Body of pancreas (tissue), 2 donors: ENCODE data around the gene SASH1.

- PRO-cap: no peak
- RAMPAGE, long total RNA, 2 experiments: no peak in any of the 2 experiments
Observed at GRCh38 chr6:146889253-146889644, 290.5 kb downstream of the ADGB start.

DNA sequence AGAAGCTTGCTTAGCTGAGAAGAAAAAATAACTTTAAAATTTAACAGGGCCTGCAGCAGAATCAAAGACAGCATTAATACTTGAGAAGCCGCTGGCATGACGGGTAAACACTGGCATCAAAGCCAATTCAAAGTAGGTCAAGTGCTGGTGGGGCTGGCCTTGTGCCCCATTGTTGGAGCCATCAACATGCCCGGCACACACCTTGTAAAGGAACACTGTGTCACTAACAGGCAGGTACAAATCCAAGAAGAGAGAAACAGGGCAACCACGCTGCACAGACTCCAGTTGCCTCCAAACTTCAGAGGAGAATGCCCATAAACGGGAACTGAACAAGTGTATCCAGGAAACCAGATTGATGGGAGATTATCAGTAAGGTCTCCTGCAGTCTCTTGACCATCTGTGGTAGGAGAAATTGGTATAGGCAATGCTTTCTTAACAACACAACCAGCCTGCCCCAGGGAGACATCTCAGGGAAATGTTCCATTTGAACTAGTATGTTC is 127.0 kb upstream of the STXBP5 start:
- PRO-cap: unidirectional peak, plus-strand start at position 245 of the sequence
- RAMPAGE, long total RNA, 2 experiments: no peak in any of the 2 experiments

GRCh38 chr6:147249288-147250007 is 45.2 kb downstream of the STXBP5 start:
- PRO-cap: no peak
- RAMPAGE, long total RNA, 2 experiments: start-site peak on the plus strand in 1 of 2 experiments, at chr6:147249375-147250064 at its widest, 12 reads per replicate

- PRO-cap: no peak
- RAMPAGE, long total RNA, 2 experiments: no peak in any of the 2 experiments
Observed at GRCh38 chr6:147259644-147260171, 55.5 kb downstream of the STXBP5 start.

- PRO-cap: no peak
- RAMPAGE, long total RNA, 2 experiments: no peak in any of the 2 experiments
Observed at GRCh38 chr6:147287782-147288882, 83.9 kb downstream of the STXBP5 start.

GRCh38 chr6:147303983-147305167 is 100.2 kb downstream of the STXBP5 start:
- PRO-cap: no peak
- RAMPAGE, long total RNA, 2 experiments: no peak in any of the 2 experiments

DNA sequence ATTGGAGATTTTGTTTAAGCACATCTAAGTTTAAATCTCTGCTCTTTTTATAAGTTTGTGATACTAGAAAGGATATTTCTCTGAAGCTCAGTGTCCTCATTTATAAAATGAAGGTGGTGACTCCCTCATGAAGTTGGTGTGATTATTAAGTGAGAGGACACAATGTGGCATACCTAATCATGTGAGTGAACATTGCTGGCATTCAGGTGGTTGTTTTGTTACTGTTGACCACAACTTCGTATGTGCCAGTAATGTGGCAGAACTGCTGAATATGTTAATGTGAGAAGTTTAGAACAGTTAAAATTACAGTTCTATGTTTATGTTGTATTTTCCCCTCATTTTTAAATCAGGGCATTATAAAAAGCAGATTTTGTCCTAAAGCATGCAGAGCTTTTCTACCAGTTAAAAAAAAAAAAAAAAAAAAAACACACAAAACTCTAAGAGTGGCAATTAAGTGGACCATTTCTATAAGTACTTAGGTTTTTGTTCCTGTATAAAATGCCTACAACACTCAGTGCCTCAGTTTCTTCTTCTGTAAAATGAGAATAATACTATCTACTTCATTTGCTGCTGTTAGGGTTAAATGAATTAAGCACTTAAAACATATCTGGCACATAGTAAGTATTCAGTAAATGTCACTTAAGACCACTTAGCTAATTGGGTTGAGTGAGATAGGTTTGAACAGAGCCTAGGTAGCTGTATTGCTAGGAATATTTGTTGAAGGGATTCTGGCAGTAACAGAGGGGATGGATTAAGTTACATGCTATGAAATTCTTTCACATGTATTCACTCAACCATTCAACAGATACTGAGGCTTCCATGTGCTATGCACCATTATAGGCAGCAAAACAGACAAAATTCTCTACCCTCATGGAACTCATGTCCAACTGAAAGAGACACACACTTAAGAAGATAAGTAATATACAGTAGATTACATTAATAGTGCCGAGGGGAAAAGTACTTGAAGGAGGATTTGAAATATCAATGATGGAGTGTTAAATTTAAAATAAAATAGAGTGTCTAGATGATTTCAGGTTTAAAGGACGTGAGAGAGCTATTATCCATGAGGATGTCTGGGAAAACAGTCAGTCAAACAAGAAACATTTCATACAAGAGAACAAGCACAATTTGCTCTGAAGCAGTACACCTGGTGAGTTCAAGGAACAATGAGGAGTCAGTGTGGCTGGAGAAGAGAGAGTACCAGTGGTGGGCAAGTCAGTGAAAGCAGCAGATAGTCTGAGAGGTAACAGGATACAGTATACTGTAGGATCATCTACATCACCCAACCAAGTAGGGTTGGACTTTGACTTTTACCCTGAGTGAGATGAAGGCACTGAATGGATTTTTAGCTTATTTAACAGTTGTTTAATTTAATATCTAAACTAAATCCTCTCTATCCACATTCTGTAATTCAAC is 127.7 kb downstream of the STXBP5 start:
- PRO-cap: no peak
- RAMPAGE, long total RNA, 2 experiments: no peak in any of the 2 experiments

- PRO-cap: no peak
- RAMPAGE, long total RNA, 2 experiments: no peak in any of the 2 experiments
Observed at GRCh38 chr6:147336709-147337081, 132.5 kb downstream of the STXBP5 start.

GRCh38 chr6:147346593-147347560 is 142.7 kb downstream of the STXBP5 start:
- PRO-cap: no peak
- RAMPAGE, long total RNA, 2 experiments: no peak in any of the 2 experiments

DNA sequence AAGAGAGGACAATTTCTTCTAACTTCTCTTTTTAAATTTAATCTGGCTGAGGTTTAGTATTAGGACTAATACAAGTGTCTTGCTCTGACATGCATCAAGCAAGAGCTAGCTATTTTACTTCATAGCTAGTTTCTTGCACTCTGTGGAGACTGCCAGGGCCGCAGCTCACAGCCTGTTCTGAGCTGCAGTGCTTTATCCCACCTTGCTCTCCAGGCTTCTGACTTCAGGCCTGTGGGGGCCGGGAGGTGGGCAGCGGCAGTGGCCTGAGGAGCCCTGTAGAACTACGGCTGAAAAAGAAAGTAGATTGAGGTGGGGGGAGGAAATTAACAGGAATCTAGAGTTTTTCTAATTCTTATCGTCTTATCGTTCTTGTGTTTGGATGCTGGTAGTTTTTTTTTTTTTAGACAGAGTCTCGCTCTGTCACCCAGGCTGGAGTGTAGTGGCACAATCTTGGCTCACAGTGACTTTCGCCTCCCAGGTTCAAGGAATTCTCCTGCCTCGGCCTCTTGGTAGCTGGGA is 56.6 kb downstream of the SAMD5 start:
- PRO-cap: no peak
- RAMPAGE, long total RNA, 2 experiments: no peak in any of the 2 experiments

DNA sequence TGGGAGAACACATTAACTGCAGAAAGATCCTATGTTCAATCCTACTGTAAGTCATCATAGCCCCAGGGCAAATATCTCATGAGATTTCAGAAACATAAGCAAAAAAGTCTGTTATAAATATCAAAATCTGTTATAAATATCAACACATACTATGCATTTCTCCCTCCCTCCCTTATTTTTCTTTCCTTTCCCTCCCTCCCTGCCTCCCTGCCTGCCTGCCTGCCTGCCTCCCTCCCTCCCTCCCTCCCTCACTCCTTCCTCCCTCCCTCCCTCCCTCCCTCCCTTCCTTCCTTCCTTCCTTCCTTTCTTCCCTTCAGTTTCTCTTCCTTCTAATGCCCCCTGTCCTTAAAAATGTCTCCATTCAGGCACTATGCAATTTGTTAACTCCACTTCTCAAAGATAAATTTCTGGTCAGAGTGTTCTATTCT is 267.2 kb upstream of the SASH1 start:
- PRO-cap: no peak
- RAMPAGE, long total RNA, 2 experiments: no peak in any of the 2 experiments

GRCh38 chr6:148211695-148212230 is 130.9 kb upstream of the SASH1 start:
- PRO-cap: no peak
- RAMPAGE, long total RNA, 2 experiments: no peak in any of the 2 experiments

DNA sequence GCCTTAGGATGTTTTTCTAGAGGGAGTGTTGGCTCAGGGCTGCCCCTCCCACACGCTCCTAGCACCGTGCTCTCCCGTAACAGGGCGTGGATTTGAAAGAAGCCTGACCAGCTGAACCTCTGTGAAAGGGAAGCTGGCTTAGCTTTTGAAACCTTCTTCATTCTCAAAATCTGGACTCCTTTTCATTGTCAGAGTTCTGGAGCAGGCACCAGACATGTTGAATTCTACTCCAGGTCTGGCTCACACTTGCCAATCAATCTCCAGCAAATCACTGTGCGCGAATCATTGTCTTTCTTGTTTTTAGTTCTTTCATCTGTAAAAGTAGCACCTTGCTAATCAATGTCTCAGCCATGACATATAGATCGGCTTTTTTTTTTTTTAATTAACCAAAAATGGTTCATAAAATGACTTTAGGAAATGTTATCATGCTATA is 103.3 kb upstream of the SASH1 start:
- PRO-cap: no peak
- RAMPAGE, long total RNA, 2 experiments: no peak in any of the 2 experiments

DNA sequence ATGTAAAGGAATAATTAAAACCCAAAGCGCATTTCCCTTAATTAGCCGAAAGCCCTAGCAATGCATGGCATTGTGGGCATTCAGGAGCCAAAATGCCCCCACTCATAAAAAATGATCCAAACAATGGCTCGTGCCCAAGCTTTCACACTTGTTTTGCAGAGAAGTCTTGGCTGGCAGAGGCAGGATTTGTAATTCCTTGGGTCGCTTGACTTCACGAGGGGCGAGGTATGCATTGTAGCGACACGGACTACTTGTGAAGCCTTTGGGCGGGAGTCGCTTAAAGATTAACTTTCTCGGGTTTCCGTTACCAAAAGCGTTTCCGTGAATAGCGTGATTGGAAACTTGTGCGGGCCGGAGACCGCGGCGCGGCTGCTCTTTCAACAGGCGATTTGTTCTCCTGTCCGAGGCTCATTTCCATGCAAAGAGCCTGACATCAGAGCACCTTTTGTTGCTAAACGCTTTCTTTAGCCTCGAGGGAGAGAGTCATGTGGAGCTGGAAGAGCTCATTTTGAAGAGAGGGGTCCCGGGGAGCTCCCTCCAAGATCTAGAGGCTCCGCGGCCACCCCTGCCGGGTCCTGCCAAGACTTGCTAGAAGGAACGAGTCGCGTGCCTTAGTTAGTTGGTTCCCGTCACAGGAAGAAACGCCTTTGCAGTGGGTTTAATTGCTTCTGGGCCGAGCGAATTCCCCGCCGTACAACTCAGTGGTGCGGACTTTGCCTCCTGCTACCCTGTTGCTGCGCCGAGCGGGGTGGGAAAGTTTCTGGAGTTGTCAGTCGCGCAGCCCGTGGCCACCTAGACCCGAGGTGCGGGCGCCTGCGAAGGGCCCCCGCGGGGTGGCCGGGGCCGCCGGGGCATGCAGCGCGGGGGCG is at the start of gene SASH1:
Gene SASH1 (plus strand): TSS at position 751 of the 869 bp plus-strand sequence.
- PRO-cap: bidirectional peak, plus-strand start at position 337 of the sequence, minus-strand start at position 255 of the sequence; bidirectional peak, plus-strand start at position 400 of the sequence, minus-strand start at position 403 of the sequence; bidirectional peak, plus-strand start at position 751 of the sequence, minus-strand start at position 457 of the sequence
- RAMPAGE, long total RNA, 2 experiments: no peak in any of the 2 experiments

GRCh38 chr6:148397931-148398760 is 55.5 kb downstream of the SASH1 start:
- PRO-cap: no peak
- RAMPAGE, long total RNA, 2 experiments: no peak in any of the 2 experiments

GRCh38 chr6:148406350-148406922 is 63.8 kb downstream of the SASH1 start:
- PRO-cap: no peak
- RAMPAGE, long total RNA, 2 experiments: no peak in any of the 2 experiments

GRCh38 chr6:148531267-148531986 is 188.8 kb downstream of the SASH1 start:
- PRO-cap: no peak
- RAMPAGE, long total RNA, 2 experiments: no peak in any of the 2 experiments

DNA sequence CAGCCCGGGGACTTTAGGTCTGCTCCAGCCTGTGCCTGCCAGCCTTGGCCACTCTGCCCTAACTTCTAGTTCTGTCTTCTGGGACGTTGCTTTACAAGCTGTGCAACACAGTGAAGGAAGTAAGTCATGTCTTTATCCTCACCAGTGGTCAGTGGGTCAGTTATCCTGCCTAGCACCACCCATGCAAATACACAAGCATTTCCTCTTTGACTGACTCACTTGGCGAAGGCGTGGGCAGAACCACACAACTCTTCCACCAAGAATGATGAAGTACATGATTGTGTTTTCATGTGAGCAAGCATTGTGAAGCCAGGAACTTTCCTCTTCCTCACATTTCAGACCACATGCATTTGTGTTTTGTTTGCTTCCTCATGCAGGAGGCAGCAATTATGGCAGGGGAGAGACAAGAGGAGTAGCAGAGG is 180.5 kb upstream of the UST start:
- PRO-cap: no peak
- RAMPAGE, long total RNA, 2 experiments: no peak in any of the 2 experiments

GRCh38 chr6:148611235-148611730 is 135.5 kb upstream of the UST start:
- PRO-cap: no peak
- RAMPAGE, long total RNA, 2 experiments: no peak in any of the 2 experiments

DNA sequence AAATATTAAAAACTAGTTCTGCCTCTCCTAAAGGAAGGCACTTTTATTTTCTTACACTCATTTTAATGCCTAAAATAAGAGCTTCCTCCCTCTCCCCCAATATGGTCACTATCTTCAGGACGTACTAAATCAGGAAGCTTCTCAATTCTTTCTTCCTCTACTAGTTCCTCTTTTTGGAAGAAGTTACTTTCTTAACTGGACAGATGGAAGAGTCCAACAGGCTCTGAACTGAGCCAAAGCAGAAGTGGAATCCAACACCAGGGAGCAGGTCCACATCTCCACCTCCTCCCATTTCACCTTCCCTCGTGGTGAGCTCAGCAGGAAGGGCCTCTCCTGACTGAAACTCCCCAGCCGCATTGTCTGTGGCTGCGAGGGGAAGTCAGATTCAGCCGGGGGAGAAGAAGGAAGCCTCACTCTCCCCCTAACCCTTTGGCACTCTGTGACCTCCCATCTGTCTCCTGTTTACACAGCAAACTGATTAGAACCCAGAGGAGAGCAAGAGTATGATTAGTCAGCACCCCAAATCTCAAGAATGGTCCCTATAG is 63.9 kb upstream of the UST start:
- PRO-cap: no peak
- RAMPAGE, long total RNA, 2 experiments: no peak in any of the 2 experiments